Tongue (tissue), 2 donors: ENCODE data around the gene TRPC6.

DNA sequence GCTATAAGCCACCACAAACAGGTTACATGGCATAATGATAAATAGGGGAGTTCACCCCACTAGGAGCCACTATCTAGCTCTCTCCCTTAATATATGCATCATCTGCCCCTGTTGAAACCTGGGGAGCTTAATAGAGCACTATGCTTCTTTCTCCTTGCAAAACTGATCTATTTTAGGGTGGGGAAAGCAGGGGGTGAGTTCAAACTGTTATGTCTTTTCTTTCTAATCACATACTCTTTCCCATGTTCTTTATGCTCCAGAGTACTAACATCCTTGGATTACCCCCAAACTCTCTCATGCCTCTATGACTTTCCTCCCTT, 32.7 kb downstream of the PGR start:
- RAMPAGE, long total RNA: no peak

- RAMPAGE, long total RNA: no peak
Observed at GRCh38 chr11:101583697-101584376, at the start of gene TRPC6. TSS of gene TRPC6 (minus strand) at chr11:101584007.

GRCh38 chr11:101916110-101916313, 310 bp downstream of the ANGPTL5 start:
- RAMPAGE, long total RNA: no peak

- RAMPAGE, long total RNA: no peak
Observed at GRCh38 chr11:102113777-102114361, 3.6 kb downstream of the YAP1 start.

DNA sequence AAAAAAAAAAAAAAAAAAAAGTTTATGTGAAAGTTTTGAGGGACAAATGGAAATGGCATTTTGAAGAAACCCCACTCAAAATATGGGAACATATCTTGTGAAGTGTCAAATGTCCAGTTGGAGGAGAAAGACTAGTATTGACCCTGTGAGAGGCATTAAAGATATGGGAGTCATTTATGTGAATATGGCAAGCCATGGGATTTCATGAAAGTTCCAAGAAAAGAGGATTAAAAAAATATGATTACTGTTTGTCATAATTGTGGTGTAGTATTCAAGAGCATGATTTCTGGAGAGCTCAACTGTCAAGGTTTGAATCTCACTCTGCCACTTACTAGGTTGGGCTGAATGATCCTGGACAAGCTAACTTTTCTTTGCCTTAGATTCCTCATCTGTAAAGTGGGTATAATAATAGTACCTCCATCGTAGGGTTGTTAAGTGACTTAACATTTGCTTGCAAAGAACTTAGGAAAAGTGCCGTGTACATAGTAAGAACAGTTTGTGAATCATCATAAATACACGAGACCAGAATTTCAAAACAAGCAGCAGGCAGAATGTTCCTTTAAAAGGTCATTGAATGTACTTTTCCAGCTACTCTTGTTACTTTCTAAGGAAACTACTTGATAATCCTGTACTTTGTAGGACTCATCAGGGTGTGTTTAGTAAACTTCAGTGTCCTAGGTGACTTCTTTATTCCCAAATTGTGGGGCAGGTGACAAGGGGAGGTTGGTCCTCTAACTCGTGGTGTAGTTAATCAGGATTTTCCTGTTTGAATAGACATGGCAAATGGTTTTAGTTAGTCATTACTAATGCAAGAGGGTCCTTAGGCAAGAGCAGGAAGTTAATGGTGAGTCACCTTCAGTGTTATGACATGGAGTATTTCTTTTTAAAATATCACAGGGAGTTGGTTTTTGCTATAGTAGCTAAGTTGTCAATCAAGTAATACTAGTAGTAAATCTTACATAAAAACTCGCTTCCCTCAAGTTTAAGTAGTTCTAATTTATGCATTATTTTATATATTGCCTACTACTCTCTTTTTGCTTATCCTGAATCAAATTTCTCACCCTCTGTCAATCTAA, 67.8 kb downstream of the YAP1 start:
- RAMPAGE, long total RNA: no peak

GRCh38 chr11:102198594-102199050, 88.4 kb downstream of the YAP1 start:
- RAMPAGE, long total RNA: no peak

DNA sequence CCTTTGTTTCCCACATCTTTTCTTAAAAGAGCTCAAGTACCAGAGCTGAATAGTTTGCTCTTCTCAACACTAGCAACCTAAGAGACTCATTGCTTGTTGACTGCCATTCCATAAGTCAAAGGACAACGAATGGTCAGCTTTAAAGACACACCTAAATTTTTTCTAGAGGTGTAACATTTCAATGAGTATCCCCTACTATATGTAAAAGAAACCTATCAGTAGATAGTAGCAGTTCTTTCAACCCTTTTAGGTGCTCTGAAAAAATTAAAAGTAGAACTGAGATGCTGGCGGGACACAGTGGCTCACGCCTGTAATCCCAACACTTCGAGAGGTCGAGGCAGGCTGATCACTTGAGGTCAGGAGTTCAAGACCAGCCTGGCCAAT, 34.0 kb downstream of the BIRC2 start:
- RAMPAGE, long total RNA: no peak

GRCh38 chr11:102401422-102401818, 51.1 kb downstream of the TMEM123 start:
- RAMPAGE, long total RNA: no peak

GRCh38 chr11:102449887-102450347, 2.6 kb downstream of the TMEM123 start:
- RAMPAGE, long total RNA: no peak

DNA sequence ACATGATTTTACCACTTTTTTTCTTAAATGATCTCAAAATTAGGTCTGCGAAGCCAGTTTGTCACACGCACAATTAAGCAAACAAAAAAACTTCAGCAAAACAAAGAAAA, 1.4 kb downstream of the TMEM123 start:
- RAMPAGE, long total RNA: no peak

DNA sequence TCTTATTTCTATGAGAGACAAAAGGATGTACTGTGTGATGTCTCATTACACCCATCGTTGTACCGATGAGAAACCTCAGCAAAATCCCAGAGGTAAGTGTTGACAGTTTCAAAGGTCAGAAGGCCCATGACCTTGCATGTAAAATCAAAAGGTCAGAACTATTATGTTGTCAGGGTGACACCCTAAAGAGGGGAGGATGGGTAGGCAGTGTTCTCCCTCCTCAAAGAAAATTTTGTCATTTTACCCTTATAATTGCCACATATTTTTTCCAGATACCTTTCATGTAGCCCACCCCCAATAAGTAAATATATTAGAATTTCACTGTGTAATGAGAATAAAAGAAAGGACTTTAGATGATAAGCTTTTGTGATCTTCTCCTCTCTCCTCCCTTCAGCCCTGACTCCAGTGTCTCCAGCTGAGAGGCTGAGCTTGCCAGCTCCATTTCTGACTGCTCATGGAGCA, 8.5 kb upstream of the TMEM123 start:
- RAMPAGE, long total RNA: no peak

DNA sequence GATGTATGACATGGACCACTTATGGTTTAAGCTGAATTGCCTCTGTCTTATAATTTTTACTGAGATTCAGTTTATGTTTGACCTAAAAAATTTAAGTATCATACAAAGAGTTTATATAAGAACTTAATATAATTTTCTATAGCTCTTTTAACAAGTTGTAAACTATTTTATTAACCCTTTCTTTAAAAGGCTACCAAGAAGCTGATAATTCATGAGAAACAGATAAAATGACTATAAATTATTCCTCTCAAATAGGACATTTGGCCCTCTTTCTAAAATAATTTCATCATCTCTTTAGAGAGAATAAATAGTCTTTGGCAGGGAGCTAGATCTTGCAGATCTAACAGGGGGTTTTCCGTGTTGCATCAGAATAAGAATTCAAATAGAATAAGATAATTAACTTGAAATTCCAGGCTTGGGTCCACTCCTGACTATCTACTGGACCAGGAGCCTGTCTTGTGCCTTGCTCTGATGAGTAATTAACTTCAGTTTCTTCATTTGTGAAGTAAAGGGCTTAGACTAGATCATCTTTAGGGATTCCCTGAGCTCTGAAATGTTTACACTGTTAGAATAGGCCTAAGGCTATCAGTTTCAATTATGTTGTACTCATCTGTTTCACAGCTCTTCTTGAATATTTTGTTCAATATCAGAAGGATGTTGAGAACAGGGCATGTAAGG, 23.4 kb upstream of the TMEM123 start:
- RAMPAGE, long total RNA: no peak

DNA sequence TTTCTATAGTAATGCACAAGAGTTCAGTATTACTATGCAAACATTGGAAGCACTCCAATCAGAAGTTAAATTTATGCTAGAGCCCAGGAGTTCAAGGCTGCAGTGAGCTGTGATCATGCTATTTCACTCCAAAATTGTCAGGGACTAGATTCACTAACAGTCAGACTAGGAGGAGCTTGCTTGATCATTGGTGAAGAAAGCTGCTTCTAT, 32.5 kb upstream of the TMEM123 start:
- RAMPAGE, long total RNA: no peak

DNA sequence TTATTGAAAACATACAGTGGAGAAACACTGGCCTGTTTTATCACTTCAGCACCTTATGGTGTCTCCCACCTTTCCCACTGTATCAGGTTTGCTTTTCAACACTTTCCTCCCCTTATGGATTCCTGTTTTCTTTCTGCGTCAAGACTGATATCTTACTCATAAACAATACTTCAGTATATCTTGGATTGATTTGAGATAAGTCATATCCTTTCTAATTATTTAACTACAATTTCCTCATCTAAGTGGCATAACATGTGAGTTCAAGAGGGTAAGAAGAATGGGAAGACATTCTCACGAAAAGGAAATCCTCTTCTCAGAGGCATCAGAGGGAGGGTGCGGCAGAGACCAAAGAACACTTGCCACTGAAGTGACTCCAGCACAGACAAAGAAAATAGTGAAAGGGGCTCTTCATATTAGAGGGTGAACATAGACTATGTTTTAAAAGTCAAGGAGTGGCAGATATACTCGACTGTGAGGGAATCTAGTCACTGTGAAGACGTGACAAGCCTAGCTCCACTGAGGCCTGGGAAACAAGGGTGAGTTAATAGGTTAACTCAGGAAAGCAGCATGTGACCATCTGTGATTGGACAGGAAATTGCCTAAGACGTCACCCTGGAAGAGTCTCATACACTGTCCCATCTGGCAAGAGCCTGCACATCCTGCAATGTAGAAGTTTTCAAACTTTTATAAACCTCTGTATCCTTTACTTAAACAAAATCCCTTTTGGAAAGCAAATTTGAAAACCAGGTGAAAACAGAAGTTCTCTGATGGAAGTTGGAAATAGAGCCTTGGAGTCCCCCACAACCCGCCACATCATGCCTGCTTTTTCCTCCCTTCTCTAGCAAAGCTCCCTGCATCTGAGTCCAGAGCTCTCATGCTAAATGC, 1.8 kb upstream of the MMP1 start:
- RAMPAGE, long total RNA: no peak

GRCh38 chr11:102879773-102880268, 5.0 kb upstream of the MMP12 start:
- RAMPAGE, long total RNA: no peak

- RAMPAGE, long total RNA: no peak
Observed at GRCh38 chr11:102924834-102925532, 30.5 kb downstream of the MMP13 start.

- RAMPAGE, long total RNA: no peak
Observed at GRCh38 chr11:103171496-103171880, 62.3 kb downstream of the DYNC2H1 start.

DNA sequence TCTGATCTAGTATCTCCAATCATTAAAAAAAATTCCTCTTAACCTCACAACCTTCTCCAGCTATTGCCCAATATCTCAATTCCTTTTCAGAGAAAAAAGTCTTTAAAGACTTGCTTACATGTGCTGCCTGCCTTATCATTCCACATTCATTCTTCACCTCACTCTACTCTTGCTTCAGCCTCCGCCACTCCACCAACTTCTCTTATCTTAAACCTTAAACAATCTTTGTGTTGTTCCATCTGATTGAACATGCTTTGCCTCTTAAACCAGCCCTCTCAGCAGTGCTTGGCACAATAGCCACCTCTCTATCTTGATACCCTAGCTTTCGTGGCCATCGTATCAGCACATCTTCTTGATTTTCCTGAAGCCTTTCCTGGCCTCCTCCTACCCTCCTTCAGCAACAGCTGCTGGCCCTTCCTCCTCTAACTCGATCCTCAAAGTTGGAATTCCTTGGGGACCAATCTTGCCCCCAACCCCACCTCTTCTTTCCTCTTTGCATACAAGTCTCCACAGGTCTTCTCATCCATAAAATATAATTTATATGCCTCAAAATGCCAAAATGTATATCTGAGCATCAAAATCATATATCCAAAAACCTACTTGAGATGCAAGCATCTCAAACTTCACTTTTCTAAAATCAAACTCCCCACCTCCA, 57.5 kb downstream of the DDI1 start:
- RAMPAGE, long total RNA: no peak

DNA sequence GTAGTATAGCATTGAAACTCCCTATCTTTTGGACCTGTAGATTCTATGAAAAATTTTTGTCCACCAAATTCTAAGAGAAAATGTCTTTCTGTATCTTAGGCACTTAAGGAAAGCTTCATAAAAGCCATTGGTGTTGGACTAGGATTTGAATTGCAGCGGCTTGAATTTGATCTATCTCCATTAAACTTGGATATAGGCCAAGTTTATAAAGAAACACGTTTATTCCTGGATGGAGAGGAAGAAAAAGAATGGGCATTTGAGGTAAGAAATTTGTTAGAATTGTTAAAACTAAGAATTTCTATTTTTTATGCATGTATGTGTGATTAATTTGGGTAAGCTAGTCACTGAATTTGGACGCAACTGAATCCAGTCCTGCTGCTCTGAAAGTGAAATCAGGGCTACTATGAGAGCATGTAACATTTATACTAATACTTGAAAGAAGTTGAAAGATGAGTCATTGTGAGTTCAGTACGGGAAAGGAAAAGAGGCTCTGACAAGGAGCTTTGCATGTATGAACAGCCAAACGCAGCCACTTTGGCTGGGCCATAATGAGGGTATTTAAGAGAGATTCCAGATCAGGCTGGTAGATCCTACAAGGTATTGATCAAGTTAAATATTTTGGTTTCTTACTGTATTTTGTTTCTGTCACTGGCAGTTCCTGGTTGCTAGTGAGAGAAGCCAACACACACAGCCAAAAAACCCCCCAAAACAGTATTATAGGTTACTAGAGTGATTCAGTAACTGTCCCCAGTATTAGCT, 13.9 kb downstream of the AASDHPPT start:
- RAMPAGE, long total RNA: no peak

DNA sequence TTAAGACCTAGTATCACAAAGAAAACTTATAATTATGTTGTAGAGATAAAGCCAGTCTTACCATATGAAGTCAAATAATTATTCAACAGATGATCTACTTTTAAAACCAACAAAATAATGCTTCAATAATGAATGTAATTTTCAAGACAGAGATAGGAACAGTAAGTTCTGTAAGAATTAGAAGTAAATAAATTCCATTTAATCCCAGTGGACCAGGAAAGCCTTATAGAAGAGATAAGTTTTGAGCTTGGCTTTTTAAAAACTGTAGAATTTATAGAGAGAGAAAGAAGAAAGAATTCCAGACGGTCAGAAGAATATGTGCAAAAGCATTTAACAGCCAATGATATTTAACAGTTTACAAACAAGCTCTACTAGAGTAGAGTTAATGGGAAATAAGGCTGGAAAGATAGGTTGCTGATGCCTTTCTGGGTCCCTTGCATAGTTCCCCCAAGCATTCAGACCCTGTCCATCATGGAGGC, 456.5 kb downstream of the AASDHPPT start:
- RAMPAGE, long total RNA: no peak